ENCODE data around the genes C14orf180, AKT1 and CRIP2.

DNA sequence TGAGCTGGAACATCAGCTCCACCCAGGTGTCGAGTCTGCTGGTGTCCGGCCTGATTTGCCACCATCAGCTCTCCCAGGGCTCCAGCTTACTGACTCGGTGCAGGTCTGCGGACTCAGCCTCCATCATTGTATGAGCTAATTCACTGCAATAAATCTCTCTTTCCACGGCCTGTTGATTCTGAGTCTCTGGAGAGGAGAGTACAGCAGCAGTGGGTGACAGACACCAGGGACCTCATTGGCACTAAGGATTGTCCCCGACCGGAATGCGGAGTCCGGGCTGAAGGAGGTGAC is 156.3 kb downstream of the KIF26A start:
- PRO-cap = no peak
CAGE:
- cytosol, long polyA plus RNA = no peak
- long polyA plus RNA = no peak
- nucleus, long polyA plus RNA = no peak

DNA sequence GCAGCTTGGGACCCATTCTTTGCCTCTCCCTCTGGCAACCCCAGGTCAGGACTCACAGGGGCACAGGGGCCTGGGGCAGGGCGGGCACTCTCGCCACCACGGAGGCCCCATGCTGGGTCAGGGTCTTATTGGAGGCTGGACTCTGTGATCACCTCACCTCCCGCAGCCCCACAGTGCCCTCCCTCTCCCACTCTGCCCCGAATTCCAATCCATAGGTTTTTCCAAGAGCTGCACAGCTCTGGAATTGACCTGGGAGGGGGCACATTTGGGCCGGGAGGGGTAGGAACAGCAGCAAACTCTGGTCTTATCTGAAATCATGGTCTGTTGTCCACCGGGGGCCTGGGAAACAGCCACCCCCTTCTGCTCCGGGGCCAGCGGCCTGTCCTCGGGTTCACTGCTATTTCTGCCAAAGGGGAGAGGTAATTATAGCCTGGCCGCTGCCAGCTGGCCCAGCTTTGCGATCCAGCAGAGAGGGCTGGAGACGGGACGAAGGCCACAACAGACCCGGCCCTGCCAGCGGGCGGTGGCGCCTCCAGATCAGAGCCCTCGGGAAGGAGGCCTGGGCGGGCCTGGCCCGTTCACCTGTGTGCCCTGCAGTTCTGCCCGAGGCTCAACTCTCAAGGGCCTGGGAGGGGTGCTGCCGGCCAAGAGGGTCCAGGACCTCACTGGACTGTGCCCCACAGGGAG is at the start of gene C14orf180:
Gene C14orf180, plus strand, starts transcription at position 496 of the 687 bp plus-strand sequence.
- PRO-cap = no peak
CAGE:
- cytosol, long polyA plus RNA = no peak
- long polyA plus RNA = no peak
- nucleus, long polyA plus RNA = no peak

DNA sequence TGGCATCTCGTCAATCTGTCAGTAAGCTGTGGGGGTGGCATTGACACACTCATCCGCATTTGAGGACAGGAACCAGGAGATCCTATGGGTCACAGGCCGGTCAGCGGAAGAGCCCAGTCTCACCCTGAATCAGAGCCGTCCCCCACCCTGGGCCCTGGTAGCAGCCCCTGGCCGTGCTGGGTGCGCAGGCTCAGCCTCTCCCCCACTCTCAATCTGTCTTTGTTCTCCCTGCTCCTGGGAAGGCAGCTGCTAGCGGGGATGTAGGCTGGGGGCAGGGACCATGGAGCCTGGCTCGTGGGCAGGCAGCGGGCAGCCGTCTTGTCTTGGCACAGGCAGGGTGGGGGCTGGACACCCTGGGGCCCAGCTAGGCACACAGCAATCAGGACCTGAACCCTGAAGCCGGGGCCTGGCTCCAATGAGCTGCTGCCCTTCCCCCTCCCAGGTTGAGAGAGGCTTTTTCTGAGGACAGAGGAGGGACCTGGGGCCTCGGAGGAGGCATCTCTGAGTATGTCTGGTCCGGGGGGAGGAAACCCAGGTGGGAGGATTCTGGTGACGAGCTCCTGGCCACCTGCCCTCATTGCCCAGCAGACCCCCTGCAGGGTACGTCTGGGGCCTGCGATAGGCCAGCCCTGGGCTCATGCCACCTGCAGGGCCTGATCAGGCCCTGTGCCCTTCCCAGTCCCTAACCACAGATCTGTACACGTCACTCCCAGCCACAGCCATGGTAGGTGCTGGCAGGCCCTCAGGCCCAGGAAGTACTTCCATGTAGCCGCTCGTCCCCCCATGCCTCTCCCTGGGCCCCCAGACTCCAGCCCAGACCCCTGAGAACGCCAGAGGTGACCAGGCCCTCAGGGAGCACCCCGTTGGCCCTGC is 5.4 kb downstream of the INF2 start:
- PRO-cap = no peak
CAGE:
- cytosol, long polyA plus RNA = no peak
- long polyA plus RNA = no peak
- nucleus, long polyA plus RNA = no peak

GRCh38 chr14:104717716-104718023 is 6.4 kb upstream of the ADSS1 start:
- PRO-cap = no peak
CAGE:
- cytosol, long polyA plus RNA = no peak
- long polyA plus RNA = no peak
- nucleus, long polyA plus RNA = no peak

DNA sequence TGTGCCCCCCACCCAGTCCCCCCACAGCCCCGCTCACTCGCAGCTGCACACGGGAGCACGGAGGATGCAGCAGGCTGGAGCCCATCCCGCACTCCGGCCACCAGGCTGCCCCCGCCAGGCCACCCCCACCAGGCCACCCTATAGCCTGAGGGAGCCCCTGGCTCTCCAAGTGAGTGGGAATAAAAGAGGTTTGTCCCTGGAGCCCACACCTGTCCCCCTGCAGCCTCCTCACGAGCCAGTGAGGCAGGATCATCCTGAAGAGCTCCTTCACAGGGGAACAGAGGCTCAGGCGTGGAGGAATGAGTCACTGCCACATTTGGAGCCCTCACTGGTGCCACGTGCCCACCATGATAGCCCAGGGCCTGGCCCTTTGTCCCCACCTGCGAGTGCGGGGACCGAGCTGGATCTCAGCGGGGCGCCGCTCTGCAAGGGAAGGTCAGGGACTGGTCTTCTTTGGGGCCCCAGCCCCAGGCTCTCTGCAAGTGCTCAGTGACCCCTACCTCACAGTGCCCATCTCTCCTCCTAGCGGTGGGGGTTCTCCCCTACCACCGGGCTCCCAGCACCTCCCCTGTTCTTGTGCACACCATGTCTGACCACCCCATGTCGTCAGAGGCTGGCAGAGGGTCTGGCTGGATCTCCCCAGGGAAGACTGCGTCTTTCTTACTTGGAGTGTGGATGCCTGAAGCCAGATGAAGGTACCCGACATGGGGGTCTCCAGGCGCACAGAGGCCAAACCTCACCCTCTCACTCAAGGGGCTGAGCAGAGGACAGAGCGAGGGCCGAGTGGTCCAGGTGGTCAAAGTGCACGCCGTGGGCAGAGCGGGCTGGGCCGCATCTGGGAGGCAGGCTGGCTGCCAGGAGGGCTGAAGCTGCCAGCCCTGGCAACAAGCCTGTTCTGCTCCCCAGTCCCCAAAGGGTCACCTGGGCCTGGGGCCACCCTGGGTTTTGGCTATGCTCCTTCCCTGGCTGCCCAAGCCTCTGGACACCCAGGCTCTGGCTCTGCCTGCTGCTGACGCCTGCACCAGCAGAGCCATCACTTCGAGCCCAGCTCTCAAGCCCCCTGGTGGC is 2.3 kb downstream of the ADSS1 start:
- PRO-cap = no peak
CAGE:
- cytosol, long polyA plus RNA = no peak
- long polyA plus RNA = no peak
- nucleus, long polyA plus RNA = no peak

DNA sequence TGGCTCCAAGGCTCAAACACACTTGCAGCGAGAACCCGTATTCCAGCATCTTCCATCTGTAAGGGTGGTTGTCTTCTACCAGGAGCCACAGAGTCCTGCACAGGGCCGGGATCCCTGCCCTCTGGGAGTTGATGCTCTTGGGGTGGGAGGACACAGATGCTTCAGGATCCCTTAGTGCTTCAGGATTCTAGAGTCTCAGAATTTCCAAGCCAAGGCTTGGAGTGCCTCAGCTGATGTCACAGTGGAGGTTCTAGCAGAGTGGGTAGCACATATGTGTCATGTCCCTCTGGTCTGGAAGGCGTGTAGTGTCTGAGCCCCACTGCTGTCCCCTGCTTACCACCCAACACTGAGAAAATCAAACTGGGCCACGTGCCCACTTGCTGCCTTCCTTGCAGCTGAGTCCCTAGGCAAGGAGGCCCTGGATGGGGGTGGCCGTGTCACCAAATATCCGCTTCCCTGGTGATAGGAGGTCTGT is 7.2 kb upstream of the SIVA1 start:
- PRO-cap = no peak
CAGE:
- cytosol, long polyA plus RNA = no peak
- long polyA plus RNA = no peak
- nucleus, long polyA plus RNA = no peak

DNA sequence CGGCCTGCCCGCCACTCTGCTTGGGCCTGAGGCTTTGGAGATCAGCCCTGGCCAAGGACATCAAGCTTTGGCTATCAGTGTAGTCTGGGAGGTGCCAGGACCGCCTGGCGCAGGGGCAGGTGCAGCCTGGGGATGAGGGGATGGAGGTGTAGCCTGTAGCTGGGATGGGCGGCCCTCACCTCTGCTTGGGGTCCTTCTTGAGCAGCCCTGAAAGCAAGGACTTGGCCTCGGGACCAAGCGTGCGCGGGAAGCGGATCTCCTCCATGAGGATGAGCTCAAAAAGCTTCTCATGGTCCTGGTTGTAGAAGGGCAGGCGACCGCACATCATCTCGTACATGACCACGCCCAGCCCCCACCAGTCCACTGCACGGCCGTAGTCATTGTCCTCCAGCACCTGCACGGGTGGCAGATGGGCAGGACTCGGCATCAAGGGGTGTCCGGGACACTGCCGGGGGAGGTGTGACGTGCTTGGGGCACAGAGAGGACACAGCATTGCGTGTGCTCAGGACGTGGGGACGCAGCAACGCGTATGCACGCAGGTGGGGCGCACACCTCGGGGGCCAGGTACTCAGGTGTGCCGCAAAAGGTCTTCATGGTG is 19.9 kb downstream of the SIVA1 start:
- PRO-cap = no peak
CAGE:
- cytosol, long polyA plus RNA = no peak
- long polyA plus RNA = no peak
- nucleus, long polyA plus RNA = no peak

- PRO-cap = no peak
CAGE:
- cytosol, long polyA plus RNA = no peak
- long polyA plus RNA = no peak
- nucleus, long polyA plus RNA = no peak
Measured at GRCh38 chr14:104775102-104775519, 20.4 kb downstream of the AKT1 start.

DNA sequence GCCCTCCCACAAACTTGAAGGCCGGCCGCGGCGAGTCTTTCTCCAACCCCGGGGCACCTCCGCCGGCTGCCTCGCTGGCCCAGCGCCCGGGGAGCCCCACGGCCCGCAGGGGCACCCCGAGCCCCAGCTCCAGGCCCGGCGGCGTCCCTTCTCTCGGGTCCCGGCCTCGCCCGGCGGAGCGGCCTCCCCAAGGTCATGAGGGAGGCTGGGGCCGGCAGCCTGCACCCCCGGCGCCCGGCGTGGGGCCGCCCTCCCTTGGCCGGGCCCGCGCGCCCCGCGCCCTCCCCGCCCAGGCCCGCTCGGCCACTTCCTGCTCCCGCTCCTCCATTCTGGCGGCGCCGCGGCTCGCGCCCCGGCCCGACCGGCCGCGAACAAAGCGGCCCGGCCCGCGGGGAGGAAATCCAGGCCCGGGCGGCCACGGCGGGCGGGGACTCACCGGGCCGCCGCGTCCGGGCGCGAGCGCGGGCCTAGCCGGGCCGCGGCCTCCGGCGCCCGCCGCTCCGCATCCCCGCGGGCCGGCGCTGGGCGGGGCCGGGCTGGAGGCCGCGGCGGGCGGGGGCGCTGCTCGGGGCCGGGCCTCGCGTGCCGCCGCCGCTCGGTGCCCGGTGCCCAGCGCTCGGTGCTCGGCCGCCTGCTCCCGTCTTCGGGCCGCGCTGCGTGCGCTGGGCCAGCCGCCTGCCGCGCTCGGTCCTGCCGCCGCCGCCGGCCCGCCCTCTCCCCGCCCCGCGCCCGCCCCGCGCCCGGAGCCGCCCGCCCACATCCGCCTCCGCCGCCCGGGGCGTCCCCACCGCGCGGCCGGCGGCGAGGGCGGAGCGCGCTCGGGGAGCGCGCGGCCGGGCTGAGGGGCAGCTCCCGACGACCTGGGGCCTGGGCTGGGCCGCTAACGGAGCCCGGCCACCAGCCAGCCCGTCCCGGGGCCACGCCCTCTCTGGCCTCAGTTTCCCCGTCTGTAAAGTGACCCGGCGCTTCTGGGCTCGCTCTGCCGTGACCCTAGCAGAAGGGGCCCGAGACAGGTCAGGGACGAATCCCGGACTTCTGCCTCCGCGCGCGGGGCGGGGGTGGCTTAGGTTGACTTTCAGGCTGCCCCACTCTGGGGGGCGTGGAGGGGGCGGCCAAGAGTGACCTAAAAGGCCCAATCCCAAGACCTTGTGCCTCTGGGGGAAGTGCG is at the start of gene AKT1:
Gene AKT1, minus strand, starts transcription at position 701 of the 1,168 bp plus-strand sequence.
- PRO-cap = bidirectional peak, plus-strand start at position 808 of the sequence, minus-strand start at position 656 of the sequence
CAGE:
- cytosol, long polyA plus RNA = no peak
- long polyA plus RNA = no peak
- nucleus, long polyA plus RNA = no peak

GRCh38 chr14:104871908-104872322 is 6.8 kb downstream of the CEP170B start:
- PRO-cap = no peak
CAGE:
- cytosol, long polyA plus RNA = no peak
- long polyA plus RNA = no peak
- nucleus, long polyA plus RNA = no peak

DNA sequence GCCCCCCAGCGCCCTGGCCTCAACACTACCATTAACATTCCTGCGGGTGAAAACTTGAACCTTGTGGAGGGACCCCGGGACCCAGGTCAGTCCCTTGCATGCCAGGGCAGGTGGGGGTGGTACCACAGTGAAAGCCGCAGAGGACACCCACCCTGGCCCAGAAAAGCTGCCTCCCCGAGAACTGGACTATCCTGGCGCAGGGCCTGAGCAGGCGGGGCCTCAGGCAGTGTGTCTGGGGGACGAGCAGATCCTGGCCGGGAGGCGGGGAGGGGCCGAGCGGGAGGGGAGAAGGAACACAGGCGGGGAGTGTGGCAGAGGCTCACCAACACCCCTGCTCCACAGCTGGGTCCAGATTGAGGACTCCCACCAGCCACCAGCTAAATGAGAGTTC is 10.0 kb downstream of the AHNAK2 start:
- PRO-cap = no peak
CAGE:
- cytosol, long polyA plus RNA = no peak
- long polyA plus RNA = no peak
- nucleus, long polyA plus RNA = no peak

DNA sequence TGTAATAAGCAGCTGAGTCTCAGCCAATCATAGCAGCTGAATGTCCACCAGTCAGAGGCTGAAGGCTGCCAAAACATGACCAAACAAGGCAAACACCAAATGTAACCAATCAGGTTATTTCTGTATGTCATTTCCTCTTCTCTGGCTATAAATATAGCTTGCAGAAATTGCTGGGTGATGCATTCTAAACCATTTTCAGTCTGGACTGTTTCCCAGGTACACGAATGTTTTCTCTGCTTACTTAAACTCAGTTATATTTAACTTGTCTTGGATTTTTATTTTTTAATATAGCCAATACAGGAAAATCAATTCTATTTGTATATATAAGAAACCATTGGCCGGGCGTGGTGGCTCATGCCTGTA is 6.3 kb upstream of the CDCA4 start:
- PRO-cap = unidirectional peak, plus-strand start at position 177 of the sequence
CAGE:
- cytosol, long polyA plus RNA = no peak
- long polyA plus RNA = no peak
- nucleus, long polyA plus RNA = no peak

DNA sequence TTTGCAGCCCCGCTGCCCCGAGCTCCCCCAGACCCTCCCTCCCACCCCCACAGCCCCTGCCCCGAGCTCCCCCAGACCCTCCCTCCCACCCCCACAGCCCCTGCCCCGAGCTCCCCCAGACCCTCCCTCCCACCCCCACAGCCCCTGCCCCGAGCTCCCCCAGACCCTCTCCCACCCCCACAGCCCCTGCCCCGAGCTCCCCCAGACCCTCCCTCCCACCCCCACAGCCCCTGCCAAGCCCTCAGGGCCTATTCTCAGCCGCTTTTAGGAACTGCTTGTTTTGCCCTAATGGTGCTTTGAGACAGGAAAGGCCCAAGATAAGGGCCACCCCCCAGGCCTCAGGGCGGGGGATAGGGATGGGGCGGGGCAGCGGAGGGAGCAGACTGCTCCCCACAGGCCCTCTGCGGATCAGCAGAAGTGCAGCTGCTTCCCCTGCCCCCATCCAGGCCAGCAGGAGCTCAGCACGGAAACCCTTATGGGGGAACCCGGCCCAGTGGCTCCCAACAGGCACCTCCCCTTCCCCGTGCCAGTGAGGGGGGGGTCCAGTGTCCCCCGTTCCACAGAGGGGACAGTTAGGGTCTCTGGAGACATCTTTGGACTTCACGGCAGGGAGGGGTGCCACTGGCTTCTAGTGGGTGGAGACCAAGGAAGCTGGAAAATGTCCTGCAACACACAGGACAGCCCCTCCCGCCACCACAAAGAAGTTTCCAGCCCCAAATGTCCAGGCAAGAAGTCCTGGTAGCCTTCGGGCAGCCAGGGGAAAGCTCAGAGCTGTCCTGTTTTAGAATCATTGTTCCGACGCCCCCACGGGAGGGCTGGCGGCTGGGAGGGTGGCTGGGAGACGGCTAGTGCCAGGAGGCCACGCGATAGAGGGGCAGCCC is 10.2 kb upstream of the GPR132 start:
- PRO-cap = no peak
CAGE:
- cytosol, long polyA plus RNA = no peak
- long polyA plus RNA = no peak
- nucleus, long polyA plus RNA = no peak

GRCh38 chr14:105148060-105148439 is 20.5 kb downstream of the JAG2 start:
- PRO-cap = no peak
CAGE:
- cytosol, long polyA plus RNA = no peak
- long polyA plus RNA = no peak
- nucleus, long polyA plus RNA = no peak

DNA sequence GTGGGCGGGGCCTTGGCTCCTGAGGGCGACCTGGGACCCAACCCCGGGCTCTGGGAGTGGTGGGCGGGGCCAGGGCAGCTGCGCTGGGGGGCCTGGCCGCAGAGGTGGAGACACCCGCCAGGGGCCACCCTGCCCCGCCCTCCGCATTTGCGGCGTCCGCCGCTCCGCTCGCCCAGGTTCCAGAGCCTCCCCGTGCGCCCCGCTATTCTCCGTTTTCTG is 556 bp upstream of the BRF1 start:
- PRO-cap = no peak
CAGE:
- cytosol, long polyA plus RNA = no peak
- long polyA plus RNA = no peak
- nucleus, long polyA plus RNA = no peak

DNA sequence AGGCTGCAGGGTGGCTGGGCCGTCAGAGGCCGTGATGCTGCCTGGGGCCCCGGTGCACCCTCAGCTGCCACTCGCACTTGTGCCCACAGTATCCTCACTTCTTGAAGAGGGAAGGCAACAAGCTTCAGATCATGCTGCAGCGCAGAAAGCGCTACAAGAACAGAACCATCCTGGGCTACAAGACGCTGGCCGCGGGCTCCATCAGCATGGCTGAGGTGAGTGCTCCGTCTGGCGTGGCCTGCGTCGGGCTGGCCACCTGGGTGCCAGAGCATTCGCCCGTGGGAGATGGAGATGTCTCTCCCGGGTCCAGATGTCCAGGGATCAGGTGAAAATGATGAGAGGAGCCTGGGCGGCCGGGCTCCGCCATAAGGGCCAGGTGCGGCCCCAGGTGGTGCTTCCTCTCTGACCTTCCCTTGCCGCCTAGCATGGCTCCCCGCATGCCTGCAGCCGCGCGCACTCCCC is 40.4 kb downstream of the PACS2 start:
- PRO-cap = no peak
CAGE:
- cytosol, long polyA plus RNA = no peak
- long polyA plus RNA = no peak
- nucleus, long polyA plus RNA = no peak

DNA sequence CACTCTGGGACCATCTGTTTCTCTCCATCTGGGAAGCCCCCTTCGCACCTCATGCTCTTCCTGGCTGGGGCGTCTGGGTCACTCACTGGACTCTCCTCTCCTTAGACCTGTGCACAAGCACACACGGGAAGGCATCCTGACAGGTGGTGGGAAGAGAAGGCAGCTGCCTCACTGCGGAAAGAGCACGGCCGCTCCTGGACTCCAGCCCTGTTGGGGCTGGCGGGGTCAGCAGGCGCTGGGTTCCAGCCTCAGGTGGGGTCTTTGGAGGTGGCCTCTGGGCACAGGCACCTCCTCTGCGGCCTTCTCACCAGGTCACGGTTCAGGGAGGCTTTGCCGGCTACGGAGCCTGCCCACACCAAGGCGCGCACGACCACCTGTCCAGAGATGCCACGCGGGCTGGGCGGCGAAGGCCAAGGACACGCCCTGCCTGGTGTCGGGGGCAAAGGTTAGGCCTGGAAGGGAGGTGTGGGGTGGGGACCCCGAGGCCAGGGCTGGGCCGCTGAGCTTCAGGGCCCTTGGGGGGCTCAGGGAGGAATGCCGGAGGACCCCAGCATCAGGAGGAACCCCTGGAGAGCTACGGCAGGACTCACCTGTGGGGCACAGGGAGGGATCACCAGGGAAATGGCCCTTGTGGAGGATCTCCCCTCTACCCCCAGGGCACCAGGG is 520 bp upstream of the MTA1 start:
- PRO-cap = no peak
CAGE:
- cytosol, long polyA plus RNA = no peak
- long polyA plus RNA = no peak
- nucleus, long polyA plus RNA = no peak

- PRO-cap = no peak
CAGE:
- cytosol, long polyA plus RNA = no peak
- long polyA plus RNA = no peak
- nucleus, long polyA plus RNA = no peak
Measured at GRCh38 chr14:105468229-105468504, 6.5 kb upstream of the CRIP2 start.

DNA sequence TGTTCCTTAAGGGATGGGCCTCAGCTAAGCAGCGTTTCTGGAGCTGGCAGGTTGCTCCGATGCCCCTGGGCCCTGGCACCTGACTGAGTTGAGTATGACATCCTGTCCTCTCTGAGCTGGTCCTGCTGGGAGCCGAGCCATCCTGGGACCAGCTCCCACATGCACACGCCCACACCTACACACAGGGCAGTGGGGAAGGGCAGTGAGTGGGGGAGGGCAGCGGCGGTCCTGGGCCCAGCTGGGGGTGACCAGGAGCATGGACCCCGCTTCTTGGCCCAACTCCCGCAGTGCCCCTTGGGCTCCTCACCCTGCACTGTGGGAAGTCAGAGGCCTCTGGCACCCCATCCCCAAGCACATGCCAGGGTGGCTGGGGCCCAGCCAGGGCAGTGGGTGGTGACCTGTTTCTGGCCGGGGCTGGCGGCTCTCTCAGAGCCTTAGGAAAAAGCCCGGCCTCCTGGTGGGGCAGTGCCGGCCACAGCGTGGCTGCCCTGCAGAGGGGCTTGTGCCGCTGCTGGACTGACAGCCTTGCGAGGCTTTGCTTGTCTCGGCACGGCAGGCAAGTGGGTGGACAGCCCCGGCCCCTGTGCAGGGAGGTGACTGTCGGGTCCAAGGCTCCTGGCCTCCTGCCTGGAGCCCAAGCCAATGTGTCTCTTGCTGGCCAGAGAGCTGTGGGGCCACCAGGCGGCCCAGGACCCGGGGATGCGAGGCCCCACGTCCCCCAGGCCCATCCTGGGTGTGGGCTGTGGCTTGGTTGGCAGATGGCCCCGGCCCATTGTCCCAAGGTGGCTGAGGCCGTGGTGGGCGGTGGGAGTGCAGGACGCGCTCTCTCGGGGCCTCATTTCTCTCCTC is 5.8 kb upstream of the CRIP2 start:
- PRO-cap = no peak
CAGE:
- cytosol, long polyA plus RNA = no peak
- long polyA plus RNA = no peak
- nucleus, long polyA plus RNA = no peak

- PRO-cap = no peak
CAGE:
- cytosol, long polyA plus RNA = start-site peak on the plus strand at chr14:105474786-105474856, 1,671 and 3,936 reads in 2 replicates
- long polyA plus RNA = start-site peak on the plus strand at chr14:105474775-105474841, 249 and 251 reads in 2 replicates
- nucleus, long polyA plus RNA = start-site peak on the plus strand at chr14:105474791-105474856, 357 and 2,962 reads in 2 replicates
Measured at GRCh38 chr14:105474438-105474960, at the start of gene CRIP2. Gene CRIP2 (plus strand): TSS chr14:105474821.